Measurements from ENCODE around the genes ANKRD20A1 and FXN.

GRCh38 chr9:42365745-42366089, 182.3 kb downstream of the SPATA31A6 start:
- PRO-cap, 2 experiments = no peak in any of the 2 experiments

- PRO-cap, 2 experiments = no peak in any of the 2 experiments
Measured at GRCh38 chr9:61554523-61555058, 364.8 kb downstream of the SPATA31A7 start.

DNA sequence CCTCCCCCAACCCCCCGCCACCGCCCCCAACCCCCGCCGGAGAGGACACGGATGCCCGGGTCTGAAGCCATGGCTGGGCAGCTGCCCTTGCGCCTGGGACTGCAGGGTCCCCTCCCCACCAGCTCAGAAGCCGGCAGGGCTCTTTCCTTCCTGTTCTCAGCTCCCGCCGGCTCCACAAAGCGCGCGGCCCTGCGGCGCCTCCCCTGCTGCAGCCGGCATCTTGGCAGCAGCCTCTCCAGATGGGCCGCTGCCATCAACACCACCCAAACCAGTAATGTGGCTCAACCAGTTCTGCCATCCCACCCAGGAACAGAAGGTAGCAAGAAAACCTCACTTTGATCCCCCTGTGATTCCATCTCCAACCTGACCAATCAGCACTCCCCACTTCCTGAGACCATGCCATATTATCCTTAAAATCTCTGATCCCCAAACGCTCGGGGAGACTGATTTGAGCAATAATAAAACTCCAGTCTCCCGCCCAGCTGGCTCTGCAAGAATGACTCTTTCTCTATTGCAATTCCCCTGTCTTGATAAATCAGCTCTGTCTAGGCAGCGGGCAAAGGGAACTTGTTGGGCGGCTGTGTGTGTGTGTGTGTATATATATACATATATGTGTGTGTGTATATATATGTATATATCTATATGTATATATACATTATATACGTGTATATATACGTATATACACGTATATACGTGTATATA, 1674.8 kb downstream of the SPATA31A7 start:
- PRO-cap, 2 experiments = no peak in any of the 2 experiments

GRCh38 chr9:63384673-63385402, 1900.2 kb downstream of the FOXD4L5 start:
- PRO-cap, 2 experiments = no peak in any of the 2 experiments

DNA sequence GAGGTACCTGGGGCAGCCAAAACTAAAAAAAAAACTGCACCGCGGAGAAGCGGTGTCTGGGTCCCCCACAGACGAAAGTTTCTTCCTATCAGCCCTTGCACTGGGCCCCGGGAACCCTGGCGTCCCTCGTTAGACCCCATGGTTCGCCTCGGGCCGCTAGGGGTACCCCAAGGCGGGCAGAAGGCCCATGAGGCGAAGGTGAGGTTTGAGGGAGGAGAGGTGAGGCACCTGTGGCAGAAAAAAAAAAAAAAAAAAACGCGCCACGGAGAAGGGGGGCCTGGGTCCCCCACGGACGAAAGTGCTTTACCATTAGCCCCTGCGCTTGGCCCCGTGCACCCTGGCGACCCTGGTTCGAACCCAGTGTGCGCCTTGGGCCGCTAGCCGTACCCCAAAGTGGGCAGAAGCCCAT, 1576.2 kb downstream of the FOXD4L5 start:
- PRO-cap, 2 experiments = no peak in any of the 2 experiments

DNA sequence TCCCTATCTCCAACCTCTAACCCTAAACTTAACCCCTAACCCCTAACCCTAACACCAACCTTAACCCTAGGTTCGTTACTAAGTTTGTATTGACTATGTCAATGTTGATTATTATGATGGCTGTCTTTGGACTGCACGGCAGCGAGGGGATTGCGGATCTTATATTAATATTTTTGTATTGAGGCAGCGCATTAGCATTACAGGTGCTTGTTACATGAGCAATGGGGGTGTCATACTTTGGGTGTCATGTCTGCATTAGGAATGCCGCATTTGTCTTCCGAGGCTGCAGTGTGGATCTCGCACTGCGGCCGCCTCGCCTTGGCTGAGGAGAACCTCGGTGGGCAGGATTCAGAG, 1504.1 kb downstream of the FOXD4L5 start:
- PRO-cap, 2 experiments = no peak in any of the 2 experiments

- PRO-cap, 2 experiments = no peak in any of the 2 experiments
Measured at GRCh38 chr9:65811244-65811874, 74.4 kb downstream of the FOXD4L4 start.

- PRO-cap, 2 experiments = peak in 1 of 2 experiments; most common plus-strand start chr9:66270031 (in 1)
Measured at GRCh38 chr9:66269355-66270194, 532.6 kb downstream of the FOXD4L4 start.

- PRO-cap, 2 experiments = no peak in any of the 2 experiments
Measured at GRCh38 chr9:67858736-67859005, at the start of gene ANKRD20A1. ANKRD20A1 (plus strand) TSS chr9:67858931.

DNA sequence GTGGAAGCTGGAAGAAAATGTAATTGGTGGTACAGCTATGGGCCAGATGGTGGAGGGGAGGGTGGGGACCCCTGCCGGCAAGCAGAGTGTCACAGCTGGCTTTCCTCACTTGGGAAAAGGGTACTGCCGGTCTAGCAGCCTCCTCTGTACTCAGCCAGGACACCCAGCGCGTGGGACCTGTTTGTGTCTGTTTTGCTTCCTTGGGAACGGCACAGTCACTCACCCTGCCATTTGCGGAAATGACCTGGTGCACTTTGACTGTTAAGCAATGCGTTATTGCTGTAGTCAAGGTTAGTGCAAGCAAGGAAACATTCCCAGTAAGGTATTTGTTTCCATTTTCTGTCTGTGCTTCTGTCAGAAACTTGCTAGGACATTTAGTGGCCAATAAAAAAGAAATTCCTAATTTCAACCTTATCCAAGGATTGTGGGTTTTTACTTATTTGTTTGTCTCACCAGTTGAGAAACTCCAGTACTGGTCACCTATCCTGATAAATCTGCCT, 10.0 kb downstream of the TMEM252 start:
- PRO-cap, 2 experiments = peak in 2 of 2 experiments; most common plus-strand start position 291 of the sequence (in 1); most common minus-strand start position 152 of the sequence (in 2)

DNA sequence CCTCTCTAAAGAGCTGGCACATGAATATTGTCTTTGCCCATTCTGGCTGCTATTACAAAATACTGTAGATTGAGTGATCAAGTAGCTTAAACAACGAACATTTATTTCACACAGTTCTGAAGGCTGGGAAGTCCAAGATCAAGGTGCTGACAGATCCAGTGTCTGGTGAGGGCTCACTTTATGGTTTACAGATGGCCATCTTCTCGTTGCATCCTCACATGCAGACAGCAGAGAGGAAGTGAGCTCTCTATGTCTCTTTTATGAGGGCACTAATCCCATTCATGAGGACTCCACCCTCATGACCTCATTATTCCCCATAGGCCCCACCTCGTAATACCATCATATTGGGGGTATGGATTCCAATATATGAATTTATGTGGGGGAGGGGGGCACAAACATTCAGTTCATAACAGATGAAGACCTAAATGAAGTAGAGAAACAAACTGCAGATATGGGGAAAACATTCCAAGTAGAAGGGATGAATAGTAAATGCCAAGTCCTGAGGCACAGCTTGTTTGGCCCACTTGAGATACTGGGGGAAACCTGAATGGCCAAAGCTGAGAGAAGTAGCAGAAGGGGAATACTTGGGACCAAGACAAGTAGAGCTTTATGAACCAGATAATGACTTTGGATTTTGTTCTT, 23.2 kb downstream of the PIP5K1B start:
- PRO-cap, 2 experiments = no peak in any of the 2 experiments

DNA sequence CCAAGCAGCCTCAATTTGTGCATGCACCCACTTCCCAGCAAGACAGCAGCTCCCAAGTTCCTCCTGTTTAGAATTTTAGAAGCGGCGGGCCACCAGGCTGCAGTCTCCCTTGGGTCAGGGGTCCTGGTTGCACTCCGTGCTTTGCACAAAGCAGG, 213 bp upstream of the FXN start:
- PRO-cap, 2 experiments = no peak in any of the 2 experiments

GRCh38 chr9:69035617-69036349, at the start of gene FXN:
FXN (plus strand) TSS chr9:69035752.
- PRO-cap, 2 experiments = peak in 2 of 2 experiments; most common plus-strand start chr9:69035750 (in 1); most common minus-strand start chr9:69036008 (in 1)

- PRO-cap, 2 experiments = no peak in any of the 2 experiments
Measured at GRCh38 chr9:69176255-69176586, 2.1 kb downstream of the TJP2 start.

DNA sequence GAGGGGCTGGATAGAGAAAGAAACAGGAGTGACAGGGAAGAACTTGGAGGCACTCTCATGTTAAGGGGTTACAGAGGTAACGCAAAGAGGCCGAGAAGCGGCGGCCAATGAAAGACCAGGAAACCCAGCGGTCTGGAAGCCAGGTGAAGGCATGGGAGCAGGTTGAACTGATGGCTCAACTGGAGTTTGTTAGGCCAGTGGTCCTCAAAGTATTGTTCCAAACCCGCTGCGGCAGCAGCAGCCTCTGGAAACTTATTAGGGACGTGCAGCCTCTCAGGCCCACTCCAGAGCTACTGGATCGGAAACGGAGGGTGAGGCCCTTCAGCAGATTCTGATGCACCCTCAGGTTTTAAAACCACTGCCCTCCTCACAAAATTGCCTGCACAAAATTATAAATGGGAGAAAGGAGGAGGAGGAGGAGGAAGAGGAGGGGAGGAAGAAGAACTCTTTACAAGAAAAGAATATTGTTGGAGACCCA, 775 bp upstream of the MAMDC2 start:
- PRO-cap, 2 experiments = no peak in any of the 2 experiments

DNA sequence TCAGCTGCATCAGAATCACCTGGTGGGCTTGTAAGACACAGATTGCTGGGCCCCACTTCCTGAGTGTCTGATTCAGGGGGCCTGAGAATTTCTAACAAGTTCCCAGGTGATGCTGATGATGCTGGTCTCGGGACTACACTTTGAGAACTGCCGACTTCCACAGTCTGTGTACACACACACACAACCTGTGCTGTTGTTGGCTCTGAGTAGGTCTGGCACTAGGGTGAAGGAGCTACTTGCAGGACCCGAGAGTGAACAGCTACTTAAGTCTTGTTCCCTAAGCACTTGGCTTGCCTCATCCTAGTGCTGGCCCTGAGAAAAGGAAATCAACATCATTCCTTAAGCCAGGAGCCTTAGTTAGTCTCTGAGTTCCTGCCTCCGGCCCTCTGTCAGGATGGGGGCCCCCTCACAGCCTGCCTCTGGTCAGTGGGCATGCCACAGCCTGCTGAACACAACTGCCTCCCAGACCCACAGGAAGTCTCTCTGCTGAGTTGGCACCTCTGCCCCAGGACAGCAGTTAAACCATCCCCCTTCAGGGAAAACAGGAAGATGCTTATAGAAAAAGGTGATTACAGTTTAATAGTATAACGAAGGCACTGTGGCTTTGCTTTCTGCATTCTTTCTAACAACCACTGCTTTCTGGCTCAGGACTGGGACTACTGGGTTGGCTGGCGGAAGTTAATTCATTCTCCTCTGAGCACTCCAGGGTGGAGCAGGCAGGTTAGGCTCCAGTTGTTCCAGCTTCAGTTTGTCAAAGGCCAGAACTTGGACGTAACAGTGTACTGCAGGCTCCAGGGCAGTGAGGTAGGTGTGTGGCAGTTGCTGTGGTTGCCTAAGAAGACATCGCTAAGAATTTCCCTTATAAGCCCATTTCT, 2.7 kb downstream of the MAMDC2 start:
- PRO-cap, 2 experiments = no peak in any of the 2 experiments

DNA sequence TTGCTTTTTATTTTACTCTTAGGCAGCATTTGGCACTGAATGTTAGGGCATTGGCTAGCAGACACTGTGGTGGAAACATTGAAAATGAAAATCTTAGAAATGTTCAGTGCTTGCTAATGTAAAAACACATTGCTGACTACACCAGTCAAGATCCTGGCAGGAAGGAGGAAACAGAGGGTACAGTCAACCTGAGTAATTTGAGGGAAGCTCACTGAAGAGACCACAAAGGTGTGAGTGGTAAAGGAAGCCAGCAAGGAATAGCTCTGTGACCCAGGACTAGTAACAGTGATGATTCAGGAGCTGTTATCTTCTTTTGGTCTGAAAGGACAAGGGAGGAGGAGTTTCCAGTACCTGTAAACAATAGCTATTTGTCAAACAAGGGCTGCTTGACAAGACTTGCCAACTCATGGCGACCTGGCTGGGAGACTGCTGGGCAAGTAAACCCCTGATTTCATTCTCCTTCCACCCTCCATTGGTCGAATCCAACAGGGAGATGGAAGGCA, 68.0 kb downstream of the MAMDC2 start:
- PRO-cap, 2 experiments = no peak in any of the 2 experiments

DNA sequence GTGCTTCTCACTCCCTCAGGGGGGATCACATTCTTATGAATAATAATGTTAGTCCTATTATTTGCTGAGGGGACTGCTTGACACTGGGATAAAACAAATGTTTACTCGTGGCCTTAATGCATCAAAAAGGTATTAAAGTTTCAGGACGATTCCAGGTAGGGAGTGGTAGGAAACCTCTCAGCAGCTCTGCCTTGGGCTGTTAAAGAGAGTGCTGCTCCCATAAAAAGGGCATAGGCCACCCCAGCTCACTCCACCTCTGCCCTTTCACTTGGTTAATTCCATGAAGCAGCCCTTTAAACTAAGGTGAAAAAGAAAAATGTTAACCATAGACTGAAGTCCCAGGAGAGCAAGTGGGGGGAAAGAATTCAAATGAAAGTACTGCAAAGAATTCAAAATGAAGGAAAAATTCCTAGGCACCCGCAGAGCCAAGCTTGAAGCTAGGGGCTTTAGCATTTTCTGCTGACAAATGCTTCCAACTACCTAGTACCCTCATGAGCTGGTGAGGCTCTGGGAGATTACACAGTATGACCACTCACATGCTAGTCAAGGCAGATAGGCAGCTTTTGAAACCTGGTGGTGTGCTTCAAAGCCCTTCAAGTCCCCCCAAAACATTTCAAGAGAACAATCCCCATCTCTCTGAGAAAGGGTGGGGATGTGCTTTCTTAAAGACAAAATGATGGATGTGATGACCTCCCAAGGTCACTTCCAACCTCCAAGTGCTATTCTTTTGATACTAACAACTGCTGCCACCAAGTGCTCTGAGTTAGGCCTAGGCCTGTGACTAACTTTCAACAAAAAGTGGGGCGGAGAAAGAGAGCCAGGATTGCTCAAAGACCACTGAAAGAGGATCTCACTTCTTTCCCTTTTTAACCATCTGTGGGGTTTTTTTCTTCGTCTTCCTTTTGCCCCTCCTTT, 8.4 kb downstream of the KLF9 start:
- PRO-cap, 2 experiments = no peak in any of the 2 experiments

DNA sequence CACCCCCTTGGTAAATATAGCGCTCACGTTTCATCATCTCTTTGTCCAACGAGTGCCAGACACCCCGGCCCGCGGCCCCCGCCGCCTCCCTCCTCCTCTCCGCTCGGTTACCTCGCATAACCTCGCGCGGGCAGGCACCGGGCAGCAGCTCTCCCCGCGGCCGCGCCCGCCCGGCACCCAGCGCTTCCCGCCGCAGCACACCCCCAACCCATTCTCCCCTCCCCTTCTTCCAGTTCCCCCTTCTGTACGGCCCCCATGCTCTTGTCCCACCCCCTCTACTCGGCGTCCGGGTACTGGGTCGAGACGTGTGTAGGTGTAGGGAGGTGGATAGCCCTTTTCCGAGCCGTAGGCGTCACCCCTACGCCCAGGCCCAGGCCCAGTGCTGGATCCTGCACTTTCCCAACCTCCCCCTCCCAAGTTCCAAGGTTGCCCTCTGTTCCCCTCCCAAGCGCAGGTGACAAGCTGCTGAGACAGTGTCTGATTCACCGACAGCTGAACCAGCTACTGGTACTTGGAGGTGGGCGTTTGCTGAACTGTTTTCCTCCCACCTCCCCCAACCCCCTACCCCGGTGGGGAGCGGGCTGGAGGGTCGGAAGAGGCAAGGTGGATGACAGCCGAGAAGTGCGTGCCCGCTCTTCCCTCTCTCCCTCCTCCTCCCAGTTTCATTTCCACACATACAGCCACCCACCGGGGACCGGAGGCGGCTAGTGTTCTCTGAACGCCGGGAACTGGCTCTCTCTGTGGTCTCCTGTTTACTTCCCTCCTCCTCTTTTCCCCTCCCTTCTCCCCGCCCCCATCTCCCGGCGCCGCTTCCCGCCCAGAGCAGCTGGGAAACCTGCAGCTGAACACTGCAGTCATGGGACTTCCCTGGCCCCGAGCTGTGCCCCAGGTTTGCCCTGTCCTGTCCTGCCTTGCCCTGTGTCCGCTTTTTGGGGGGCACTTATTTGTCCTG, 6.0 kb upstream of the KLF9 start:
- PRO-cap, 2 experiments = peak in 2 of 2 experiments; most common plus-strand start position 44 of the sequence (in 2); most common minus-strand start position 730 of the sequence (in 2)

DNA sequence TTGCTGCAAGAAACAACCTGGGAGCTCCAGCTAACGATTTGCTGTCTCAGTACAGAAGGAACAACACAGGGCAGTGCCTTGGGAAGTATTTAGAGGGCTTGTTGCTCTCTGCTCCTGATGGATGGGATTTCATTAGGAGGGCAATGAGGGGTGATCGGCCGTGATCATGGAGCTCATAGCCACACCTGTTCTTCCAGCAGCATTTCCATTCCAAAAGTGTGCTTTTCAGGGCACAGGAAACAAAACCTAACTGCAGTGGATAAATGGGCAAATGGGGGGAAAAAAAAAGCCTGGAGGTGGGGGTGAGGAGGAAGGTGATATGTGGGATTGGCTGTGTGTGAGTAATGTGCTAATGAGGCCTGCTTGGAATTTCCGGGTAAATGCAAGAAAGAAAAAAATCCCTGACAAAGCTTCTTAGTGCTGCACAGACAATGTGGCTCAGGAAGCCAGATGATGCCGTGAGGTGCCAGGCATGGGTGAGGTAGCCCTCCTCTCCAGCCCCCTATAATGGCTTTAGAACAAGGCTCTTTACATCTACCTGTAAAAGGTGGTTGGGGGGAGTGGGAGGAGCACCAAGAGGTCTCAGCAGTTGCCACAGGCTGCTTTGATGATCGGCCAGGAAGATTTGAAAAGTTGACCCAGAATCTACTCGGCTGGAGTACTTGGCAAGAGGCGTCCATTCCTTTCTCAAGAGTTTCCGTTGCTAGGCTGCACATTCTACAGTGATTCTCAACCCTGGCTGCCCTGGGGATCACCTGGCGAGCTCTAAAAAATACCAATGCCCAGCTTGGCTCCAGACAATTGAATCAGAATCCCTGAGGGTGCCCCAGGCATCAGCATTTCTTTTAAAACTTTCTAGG, 139.6 kb upstream of the KLF9 start:
- PRO-cap, 2 experiments = no peak in any of the 2 experiments

All from Colon Carcinoma Metastatic in the Lung (tissue), 2 donors.